Measurements from ENCODE around the gene KIAA1586.

DNA sequence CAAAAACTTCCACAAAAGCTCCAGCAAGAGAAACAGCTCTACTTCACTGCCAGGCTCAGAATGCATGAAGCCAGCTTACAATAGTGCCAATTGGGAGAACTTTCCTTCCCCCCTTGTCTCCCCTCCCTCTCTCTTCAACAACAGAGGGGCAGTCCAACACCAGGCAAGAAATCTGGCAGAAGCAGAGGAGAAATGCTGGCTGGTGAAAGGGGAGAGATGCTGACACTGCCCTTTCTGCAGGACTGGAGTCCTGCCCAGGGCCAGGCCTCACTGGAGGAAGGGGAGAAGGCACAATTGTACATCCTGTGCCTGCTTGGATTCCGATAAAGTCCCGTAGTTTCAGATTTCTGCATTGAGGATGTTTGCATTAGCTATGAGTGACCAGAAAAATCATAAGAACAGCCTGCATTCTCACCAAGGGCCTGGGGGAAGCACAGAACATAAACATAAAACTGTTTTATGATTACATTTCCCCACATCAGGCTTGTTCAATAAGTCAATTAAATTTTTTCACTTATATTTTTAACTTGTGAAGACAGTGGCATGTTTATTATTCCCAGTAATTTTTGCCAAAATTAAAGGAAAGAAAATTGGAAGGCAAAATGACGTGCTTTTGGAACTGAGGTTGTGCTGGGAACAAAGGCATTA, 148.7 kb downstream of the LRRC1 start:
- RAMPAGE, long total RNA: no peak
- RRBS: no CpG with 5 or more reads among the region's 3 CpGs

DNA sequence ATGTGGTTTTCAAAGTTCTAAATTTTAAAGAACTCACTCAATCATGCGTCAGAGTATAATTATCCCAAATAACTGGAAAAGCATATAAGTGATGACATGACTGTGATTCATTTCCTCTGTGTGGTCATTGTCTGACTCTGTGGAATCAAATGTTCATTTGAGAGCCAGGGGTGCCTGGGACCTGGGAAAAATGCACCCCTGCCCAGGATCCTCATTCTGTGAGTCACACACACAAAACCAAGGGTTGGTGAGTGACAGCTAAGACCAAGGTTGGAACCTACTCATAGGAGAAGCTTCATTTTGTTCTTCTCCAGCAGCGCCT, 127.0 kb upstream of the MLIP start:
- RAMPAGE, long total RNA: no peak
- RRBS: no CpG with 5 or more reads among the region's 2 CpGs

DNA sequence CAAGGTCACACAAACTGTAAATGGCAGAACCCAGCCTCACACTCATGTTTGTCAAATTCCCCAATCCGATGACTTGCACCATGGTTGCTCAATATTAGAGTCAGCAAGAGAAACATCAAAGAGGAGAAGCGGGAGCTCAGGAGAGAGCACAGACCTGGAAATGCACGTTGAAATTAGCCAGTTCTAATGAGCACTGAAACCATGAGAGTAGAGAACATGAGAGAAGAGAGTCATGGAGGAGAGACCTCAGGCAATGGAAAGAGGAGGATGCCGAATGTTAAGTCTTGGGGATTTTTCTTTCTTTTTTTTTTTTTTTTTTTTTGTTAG, 13.4 kb upstream of the MLIP start:
- RAMPAGE, long total RNA: no peak
- RRBS: no CpG with 5 or more reads among the region's 4 CpGs

GRCh38 chr6:55874290-55875250, 820 bp downstream of the BMP5 start:
- RAMPAGE, long total RNA: no peak
- RRBS: no CpG with 5 or more reads among the region's 11 CpGs

DNA sequence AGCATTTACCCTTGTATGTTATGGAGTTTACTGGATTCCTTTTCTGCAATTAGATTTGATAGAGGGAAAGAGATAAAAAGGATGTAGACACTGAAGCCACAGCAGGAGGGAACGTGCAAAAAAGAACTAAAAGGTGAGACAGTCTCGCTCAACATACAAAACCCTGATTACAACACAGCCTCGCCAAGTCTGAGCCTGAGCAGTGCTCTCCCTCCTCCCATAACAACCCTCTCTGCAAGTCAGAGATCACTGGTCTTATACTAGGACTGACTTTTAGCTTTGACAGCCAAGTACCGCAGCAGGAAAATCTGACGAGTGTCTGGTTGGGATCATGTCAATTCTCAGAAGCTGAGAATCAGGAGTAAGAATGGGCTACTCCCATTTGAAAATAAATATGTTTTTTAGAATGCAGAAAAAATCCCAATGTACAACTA, 118.7 kb upstream of the COL21A1 start:
- RAMPAGE, long total RNA: no peak
- RRBS: no CpG with 5 or more reads among the region's 5 CpGs

DNA sequence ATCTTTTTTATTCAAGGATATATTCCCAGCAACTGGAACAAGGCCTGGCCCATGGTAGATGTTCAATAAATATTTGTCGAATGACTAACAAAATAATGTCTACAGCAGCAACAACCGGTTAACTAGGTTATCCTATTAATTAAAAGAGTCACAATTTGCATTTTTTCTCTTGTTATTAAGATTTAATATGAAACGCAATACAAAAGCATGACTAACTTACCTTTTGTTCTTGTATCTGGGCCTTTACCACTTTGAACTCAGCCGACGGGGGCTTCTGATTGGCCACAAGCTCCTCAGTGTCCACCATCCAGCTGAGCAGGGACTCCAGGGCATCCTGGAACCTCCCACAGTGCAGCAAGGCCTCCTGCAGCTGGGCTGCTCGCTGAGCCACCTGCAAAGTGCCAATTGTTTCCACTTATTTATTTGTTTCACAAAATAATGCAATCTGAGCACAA, 287.5 kb upstream of the COL21A1 start:
- RAMPAGE, long total RNA: no peak
- RRBS: no CpG with 5 or more reads among the region's 6 CpGs

GRCh38 chr6:56539283-56539611, 291.9 kb upstream of the COL21A1 start:
- RAMPAGE, long total RNA: no peak
- RRBS: no CpG with 5 or more reads among the region's 1 CpG

DNA sequence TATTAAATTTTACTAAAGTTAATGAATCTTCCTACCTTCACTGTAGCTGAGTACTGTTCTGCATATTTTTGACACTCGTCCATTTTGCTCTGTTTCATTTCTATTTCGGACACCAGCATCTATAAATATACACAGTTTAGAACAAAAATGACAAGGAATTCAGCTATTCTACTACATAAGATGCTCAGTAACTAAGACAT, 327.6 kb downstream of the DST start:
- RAMPAGE, long total RNA: no peak
- RRBS: no CpG with 5 or more reads among the region's 2 CpGs

DNA sequence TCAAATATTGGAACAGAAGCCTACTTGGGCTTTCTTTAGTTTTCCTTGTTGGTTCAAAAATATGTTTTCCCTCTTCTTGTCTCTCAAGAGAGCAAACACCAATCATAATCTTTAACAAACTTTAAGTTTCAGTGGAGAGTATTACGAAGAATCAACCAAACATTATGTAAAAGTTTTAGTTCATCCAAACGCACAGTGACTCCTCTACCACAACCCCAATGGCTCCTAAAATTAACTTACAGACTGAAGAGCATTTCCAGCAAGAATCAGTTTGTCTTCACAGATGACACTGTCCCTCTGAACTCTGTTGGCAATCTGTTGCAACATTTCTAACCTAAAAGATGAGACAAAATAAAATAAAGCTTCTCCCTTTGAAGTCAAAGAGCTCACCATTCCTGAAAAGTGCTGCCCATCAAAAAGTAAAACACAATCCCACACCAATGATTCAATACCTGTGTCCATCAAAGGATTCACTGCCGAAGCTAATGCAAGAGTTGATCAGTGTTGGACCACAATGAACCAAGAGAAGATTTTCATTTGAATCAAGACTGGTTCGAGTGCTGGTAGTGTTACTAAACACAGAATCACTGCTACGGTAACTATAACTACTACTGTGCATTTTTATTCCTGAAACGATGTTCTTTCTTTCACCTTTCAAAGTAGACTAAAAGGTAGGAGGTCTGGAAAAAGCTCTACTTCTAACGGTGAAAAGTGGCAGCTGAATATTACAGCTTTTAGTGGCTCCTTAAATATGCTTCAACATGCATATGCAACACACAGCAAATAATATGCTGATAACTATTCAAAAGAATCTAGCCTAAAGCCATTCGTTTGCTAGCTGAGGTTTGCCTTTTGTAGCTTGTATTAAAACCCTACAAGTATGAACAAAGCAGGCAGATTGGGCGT, 312.2 kb downstream of the DST start:
- RAMPAGE, long total RNA: no peak
- RRBS: no CpG with 5 or more reads among the region's 9 CpGs

- RAMPAGE, long total RNA: no peak
- RRBS: no CpG with 5 or more reads among the region's 2 CpGs
Observed at GRCh38 chr6:56688433-56688910, 266.2 kb downstream of the DST start.

- RAMPAGE, long total RNA: start-site peak on the plus strand at chr6:57046668-57046756, 1,084 and 1,020 reads in 2 replicates
- RRBS: 3% methylated on average over 5 of the region's 52 CpGs
Observed at GRCh38 chr6:57046103-57046883, at the start of gene KIAA1586. KIAA1586 (plus strand) TSS chr6:57046693.

DNA sequence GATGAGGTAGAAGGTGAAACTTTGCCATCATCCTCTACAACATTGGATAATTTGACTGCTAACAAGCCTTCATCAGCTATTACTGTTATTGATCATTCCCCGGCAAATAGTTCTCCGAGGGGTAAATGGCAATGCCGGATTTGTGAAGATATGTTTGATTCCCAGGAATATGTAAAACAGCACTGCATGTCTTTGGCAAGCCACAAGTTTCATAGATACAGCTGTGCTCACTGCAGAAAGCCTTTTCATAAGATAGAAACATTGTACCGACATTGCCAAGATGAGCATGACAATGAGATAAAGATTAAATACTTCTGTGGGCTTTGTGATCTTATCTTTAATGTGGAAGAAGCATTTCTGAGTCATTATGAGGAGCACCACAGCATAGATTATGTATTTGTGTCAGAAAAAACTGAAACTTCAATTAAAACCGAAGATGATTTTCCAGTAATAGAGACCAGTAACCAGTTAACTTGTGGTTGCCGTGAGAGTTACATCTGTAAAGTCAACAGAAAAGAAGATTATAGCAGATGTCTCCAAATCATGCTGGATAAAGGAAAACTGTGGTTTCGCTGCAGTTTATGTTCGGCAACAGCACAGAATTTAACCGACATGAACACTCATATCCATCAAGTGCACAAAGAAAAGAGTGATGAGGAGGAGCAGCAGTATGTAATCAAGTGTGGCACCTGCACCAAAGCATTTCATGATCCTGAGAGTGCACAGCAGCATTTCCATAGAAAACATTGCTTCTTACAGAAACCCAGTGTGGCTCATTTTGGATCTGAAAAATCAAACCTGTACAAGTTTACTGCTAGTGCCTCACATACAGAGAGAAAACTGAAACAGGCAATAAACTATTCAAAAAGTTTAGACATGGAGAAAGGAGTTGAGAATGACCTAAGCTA, 24.1 kb upstream of the BAG2 start:
- RAMPAGE, long total RNA: no peak
- RRBS: no CpG with 5 or more reads among the region's 9 CpGs

GRCh38 chr6:57173629-57173862, 1.4 kb downstream of the BAG2 start:
- RAMPAGE, long total RNA: no peak
- RRBS: no CpG with 5 or more reads among the region's 3 CpGs

DNA sequence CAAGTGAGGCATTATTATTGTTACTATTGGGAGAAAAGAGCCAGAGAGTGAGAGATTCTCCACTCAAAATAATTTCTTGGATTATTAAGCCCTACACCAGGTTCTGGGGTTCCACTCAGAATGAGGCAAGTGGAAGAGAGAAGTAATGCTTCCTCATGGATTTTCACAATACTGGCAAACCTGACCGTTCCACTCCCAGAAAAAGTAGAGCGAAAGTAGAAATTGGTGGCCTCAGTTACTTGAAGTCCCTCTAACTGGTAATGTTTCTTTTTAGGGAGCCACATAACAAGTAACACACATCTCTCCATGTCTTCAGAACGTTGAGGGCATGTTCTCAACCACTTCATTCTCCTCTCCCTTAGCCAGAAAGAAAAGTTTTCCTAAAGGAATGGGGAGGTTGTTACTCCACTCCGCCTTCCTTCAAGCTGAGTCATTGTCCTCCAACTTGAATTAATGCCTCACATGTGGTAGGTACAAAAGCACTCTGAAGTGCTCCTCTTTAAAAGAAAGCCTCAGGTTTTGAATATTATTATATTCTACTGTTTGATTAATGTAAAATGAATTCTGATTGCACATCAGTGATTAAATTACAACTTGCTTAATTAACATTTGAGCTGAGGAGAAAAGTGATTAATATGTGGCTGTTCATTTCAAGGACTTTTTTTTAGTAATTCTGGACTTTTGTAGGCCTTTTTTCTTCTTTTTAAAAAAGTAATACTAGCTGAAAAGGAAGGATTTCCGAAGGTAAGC, 2.0 kb downstream of the BAG2 start:
- RAMPAGE, long total RNA: no peak
- RRBS: no CpG with 5 or more reads among the region's 5 CpGs

- RAMPAGE, long total RNA: no peak
- RRBS: no CpG with 5 or more reads among the region's 7 CpGs
Observed at GRCh38 chr6:57216390-57217023, 5.6 kb downstream of the RAB23 start.

- RAMPAGE, long total RNA: no peak
- RRBS: no CpG with 5 or more reads among the region's 12 CpGs
Observed at GRCh38 chr6:57288132-57288742, 29.2 kb upstream of the PRIM2 start.

DNA sequence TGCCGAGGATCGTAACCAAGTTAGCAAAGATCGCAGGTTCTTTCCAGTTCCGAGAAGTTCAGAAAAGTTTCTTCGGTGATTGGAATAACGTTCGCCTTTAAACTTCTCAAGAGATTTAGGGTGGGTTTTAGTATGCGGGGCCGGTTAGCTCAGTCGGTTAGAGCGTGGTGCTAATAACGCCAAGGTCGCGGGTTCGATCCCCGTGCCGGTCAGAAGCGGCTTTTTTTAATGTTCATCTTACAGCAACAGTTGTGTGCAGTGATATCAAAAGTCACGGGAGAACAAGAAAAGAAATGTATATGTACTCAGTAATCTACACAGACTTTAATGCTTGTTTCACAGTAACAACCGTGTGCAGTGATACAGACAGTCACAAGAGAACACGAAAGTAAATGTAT, 482.6 kb downstream of the PRIM2 start:
- RAMPAGE, long total RNA: no peak
- RRBS: no CpG with 5 or more reads among the region's 21 CpGs

DNA sequence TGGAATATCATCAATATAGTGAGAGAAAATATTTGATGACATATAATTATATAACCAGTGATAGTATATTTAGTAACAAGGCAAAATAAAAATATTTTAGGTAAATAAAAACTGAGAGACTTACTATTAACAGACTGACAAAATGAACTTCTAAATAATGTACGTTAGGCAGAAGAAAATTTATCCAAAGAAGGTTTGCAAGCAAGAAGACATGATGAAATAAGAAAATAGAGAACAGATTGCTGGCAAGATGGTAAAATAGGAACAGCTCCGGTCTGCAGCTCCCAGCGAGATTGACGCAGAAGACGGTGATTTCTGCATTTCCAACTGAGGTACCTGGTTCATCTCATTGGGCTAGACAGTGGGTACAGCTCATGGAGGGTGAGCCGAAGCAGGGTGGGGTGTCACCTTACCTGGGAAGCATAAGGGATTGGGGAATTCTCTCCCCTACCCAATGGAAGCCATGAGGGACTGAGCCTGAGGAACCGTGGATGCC, 416.7 kb downstream of the KHDRBS2 start:
- RAMPAGE, long total RNA: no peak
- RRBS: no CpG with 5 or more reads among the region's 7 CpGs

- RAMPAGE, long total RNA: no peak
- RRBS: no CpG with 5 or more reads among the region's 7 CpGs
Observed at GRCh38 chr6:62357936-62358394, 71.9 kb upstream of the KHDRBS2 start.

GRCh38 chr6:62516312-62516845, 230.4 kb upstream of the KHDRBS2 start:
- RAMPAGE, long total RNA: no peak
- RRBS: no CpG with 5 or more reads among the region's 3 CpGs

All from cardiac muscle cell (in vitro differentiated cells and primary cell).